Esophagus muscularis mucosa (tissue), 4 donors: ENCODE measurements around the genes PCYT1B, DMD, DYNLT3 and SYTL5.

- PRO-cap: no peak
- RAMPAGE, long total RNA, 4 experiments: no peak in any of the 4 experiments
Measured at GRCh38 chrX:24297197-24297552, 16.7 kb downstream of the SUPT20HL2 start.

- PRO-cap: no peak
- RAMPAGE, long total RNA, 4 experiments: no peak in any of the 4 experiments
Measured at GRCh38 chrX:24494634-24495351, 29.7 kb downstream of the PDK3 start.

- PRO-cap: unidirectional peak, plus-strand start at chrX:24647508
- RAMPAGE, long total RNA, 4 experiments: start-site peak on the minus strand in 4 of 4 experiments, at chrX:24647037-24647347 at its widest, 8 to 51 reads per replicate
Measured at GRCh38 chrX:24646500-24647631, at the start of gene PCYT1B. Gene PCYT1B (minus strand): TSS chrX:24647347.

DNA sequence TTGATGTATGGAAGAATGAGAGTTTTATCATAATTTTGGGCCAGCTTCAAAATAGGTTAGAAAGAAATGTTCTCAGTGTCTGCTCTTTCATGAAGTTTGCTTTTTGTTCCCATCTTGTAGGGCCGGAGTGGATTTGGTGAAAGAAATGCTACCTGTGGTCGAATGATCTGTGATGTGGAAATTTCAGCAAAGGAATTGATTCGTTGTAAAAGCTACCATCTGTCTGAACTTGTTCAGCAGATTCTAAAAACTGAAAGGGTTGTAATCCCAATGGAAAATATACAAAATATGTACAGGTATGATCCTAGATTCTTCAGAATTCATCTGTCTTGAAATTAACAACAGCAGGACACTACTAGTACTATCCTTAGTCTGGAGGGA is 45.5 kb downstream of the POLA1 start:
- PRO-cap: no peak
- RAMPAGE, long total RNA, 4 experiments: no peak in any of the 4 experiments

DNA sequence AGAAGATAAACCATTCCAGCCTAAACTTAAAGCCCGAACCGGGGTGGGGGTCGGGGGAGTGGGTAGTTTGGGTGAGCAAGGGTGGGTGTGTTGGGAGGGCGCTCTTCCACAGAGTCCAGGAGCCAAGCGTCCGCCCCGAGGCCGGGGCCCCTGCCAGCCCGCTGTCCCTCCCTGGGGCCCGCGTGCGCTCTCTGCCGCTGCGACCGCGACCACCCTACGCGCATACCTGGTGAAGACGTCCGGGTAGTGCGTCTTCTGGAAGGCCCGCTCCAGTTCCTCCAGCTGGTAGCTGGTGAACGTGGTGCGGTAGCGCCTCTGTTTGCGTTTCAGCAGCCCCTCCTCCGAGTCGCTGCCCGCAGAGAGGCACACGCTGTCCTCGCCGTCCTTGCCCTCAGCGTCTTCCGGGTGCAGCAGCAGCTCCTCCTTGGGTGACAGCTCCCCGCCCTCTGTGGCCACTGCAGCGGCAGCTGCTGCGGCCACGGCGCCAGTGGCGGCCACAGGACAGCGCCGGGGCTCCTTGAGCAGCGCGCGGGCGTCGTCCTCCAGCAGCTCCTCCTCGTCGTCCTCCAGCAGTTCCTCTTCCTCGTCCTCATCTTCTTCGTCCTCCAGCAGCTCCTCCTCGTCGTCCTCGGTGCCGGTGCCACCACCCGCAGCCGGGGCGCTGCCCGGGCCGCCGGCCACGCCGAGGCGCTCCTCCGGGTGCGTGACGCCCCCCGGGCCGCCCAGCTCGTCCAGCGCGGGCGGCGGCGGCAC is 2.9 kb downstream of the ARX start:
- PRO-cap: no peak
- RAMPAGE, long total RNA, 4 experiments: no peak in any of the 4 experiments

DNA sequence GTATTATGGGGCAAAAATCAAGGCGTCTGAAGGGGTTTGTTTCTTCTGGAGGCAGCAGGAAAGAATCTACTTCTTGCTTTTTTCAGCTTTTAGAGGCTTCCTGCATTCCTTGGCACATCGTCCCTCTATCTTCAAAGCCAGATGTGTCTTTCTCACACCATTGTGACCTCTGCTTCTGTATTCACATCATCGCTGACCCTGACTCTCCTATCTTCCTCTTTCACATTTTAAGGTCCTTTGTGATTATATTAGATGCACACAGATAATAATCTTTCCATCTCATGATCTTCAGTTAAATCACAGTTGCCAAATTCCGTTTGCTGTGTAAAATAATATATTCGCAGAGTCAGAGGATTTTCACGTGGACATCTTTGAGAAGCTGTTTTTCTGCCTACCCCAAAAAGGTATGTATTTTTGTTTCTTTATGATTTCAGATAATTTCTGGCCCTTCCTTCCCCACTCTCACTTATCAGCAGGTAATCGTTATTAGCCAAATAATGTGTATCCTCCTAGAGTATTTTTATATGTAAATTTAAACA is 112.6 kb downstream of the PPP4R3C start:
- PRO-cap: no peak
- RAMPAGE, long total RNA, 4 experiments: no peak in any of the 4 experiments

- PRO-cap: no peak
- RAMPAGE, long total RNA, 4 experiments: no peak in any of the 4 experiments
Measured at GRCh38 chrX:27987805-27988004, 6.5 kb upstream of the DCAF8L1 start.

- PRO-cap: no peak
- RAMPAGE, long total RNA, 4 experiments: no peak in any of the 4 experiments
Measured at GRCh38 chrX:30719993-30720755, 67.0 kb downstream of the GK start.

DNA sequence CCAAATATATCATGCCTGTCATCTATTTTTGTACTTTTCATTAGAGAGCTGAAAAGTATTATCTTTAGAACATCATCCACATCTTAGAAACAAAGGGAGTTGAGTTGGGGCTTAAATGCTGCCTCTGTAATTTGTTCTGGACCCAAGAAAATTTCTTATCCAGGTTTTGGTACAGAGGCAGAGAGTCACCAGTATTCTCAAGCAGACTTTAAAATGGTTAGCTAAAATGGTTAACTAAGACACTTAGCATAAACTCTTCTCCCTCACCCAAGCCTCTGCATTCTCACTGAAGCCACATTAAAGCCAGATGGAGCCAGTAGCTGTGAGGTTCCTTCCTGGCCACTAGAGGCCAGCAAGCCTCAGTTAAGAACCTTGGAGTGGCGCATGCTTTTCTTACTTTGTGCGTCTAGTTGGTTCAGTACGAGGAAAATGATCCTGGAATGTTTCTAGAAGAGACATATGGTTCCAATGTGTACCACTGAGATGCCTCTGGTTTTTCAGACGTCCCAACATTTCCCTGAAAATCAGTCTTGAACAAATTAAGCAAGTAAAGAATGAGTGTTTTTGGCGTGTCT is 82.6 kb upstream of the TAB3 start:
- PRO-cap: no peak
- RAMPAGE, long total RNA, 4 experiments: no peak in any of the 4 experiments

GRCh38 chrX:31499680-31500084 is 427.8 kb upstream of the FTHL17 start:
- PRO-cap: unidirectional peak, plus-strand start at chrX:31499865
- RAMPAGE, long total RNA, 4 experiments: no peak in any of the 4 experiments

- PRO-cap: no peak
- RAMPAGE, long total RNA, 4 experiments: no peak in any of the 4 experiments
Measured at GRCh38 chrX:32155220-32155601, 1056.1 kb downstream of the DMD start.

GRCh38 chrX:32364374-32365005 is 846.9 kb downstream of the DMD start:
- PRO-cap: no peak
- RAMPAGE, long total RNA, 4 experiments: no peak in any of the 4 experiments

DNA sequence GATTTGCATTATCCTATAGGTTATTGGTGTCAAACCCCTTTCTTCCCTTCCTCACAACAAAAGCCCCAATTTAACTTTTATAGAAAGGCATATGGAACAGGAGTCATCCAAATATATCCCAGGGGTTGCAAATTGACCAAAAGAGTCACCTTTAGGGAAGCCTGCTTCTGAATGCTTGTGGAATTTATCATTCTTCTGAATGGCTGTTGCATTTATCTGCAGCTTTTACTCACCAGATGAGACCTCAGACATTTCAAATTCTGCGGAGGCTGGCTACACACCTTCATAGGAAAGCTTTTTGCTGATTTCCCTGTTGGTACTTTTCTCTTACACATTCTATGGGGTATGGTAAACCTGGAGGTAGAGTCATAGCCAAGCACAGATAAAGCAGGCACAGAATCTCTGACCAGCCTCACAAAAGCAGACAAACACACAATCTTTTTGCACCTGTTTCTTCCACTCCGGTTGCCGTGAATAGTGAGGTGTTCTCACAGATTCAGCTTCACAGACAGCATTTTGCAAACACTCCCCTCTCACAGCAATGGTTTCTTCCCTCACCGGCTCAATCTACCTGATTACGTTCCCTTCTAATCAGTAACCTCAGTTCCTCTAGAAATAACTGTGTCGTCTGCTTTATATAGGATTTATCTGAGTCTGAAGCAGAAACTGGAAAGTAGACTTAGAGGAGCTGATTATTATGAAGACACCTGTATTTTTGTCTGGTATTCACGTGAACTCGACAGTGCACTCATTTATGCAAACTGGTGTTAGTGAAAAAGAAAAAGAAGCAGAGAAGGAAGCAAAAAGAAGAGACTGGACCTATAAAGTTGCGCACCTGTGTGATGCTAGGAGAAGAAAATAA is 83.2 kb downstream of the DMD start:
- PRO-cap: no peak
- RAMPAGE, long total RNA, 4 experiments: no peak in any of the 4 experiments

DNA sequence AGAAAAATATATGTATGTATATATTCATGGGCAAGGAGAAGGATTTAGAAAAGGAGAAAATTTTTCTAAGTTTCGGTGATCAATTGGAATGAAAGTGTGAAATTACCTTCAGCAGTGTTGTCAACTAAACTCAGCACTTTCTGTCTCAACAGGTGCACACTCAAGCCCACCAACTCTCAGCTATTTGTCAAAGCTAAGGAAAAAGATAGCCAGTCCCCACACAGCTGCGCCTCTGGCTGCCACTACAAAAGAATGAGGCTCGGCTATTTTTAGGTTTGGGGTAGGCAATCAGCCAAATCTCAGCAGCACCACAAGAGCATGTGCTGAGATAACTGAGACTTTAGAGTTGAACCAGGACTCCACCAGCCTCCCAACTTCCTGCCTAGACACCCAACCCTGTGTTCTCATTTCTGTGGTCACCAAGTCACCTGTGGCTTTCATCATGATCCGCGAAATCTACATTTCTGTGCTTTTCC is 28.1 kb downstream of the DMD start:
- PRO-cap: no peak
- RAMPAGE, long total RNA, 4 experiments: no peak in any of the 4 experiments

DNA sequence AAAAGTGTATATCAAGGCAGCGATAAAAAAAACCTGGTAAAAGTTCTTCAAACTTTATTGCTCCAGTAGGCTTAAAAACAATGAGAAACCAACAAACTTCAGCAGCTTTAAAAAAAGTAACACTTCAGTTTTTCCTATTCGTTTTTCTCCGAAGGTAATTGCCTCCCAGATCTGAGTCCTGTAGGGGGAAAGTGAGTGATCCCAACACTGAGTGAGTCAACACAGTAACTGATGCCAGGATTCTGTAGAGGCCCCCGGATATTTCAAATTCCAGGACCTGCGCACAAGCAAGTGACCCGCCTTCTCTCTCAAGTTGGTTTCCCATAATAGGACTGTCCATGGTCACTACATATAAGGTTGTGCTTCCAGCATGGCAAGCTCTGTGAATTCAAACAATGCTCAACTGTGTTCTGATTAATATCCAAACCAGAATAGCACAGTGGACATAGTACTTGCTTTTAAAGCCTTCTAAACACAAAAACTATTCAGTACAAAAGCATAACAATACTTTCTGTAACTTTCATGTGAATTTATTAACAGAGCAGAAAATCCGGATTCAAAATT is at the start of gene DMD:
DMD (minus strand) TSS at position 233 of the 564 bp plus-strand sequence.
- PRO-cap: bidirectional peak, plus-strand start at position 424 of the sequence, minus-strand start at position 193 of the sequence
- RAMPAGE, long total RNA, 4 experiments: start-site peak on the minus strand in 4 of 4 experiments, centred at positions 179 to 184 of the sequence, 225 to 549 reads per replicate

DNA sequence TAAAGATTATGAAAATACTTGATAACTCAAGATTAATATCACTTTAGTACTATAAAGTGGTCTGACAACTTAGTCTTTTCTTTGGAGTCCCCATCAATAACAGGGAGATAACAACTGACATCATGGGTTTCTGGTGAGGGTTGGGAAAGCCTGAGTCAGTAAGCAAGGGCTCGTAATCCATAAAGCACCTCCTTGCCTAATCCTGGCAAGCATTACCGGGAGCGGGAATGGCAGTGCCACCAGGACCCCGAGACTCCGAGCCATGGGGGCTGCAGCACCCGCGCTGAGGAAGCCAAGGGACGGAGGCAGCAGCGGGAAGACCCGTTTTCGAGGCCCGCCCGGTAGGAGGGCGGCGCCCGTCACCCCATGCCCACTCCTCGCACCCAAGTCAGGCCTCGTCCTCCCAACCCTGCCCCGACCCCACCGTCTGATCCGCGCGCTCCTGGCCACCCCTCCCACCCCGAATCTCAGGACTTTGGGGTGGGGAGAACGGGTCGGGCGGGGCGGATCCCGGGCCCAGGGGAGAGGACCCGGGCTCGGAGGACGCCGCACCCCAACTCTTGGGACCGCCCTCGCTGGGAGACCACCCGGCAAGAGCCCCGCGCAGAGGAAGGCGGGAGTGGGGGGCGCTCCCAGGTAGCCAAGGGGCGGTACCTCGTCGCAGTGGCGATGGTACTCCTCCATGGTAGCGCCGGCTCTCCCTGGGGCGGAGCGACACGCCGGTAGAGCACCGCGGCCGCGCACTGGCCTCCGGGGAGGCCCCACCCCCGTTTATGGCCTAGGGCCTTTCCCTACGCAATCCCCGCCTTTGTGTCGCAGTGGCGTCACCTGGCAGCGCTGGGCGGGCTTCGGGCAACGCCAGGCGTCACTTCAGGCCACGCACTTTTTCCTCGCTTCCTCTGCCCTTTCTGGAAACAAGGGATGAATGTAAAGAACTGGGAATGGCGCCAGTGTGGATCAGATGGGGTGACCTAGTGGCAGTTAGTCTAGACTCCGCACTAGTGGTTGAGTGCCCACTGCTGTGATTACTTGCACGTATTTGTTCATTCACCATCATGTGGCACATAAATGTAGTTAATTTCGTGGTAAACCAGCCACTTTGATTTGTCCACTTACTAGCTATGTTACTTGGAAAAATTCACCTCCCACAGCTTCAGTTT is at the start of gene DYNLT3:
DYNLT3 (minus strand) TSS at position 745 of the 1,160 bp plus-strand sequence.
- PRO-cap: unidirectional peak, plus-strand start at position 208 of the sequence; bidirectional peak, plus-strand start at position 855 of the sequence, minus-strand start at position 700 of the sequence
- RAMPAGE, long total RNA, 4 experiments: start-site peak on the minus strand in 4 of 4 experiments, centred at positions 721 to 725 of the sequence, 942 to 2,266 reads per replicate

- PRO-cap: no peak
- RAMPAGE, long total RNA, 4 experiments: no peak in any of the 4 experiments
Measured at GRCh38 chrX:37994411-37994882, 375 bp downstream of the H2AL3 start.

- PRO-cap: no peak
- RAMPAGE, long total RNA, 4 experiments: no peak in any of the 4 experiments
Measured at GRCh38 chrX:38006280-38006691, at the start of gene SYTL5. Gene SYTL5 (plus strand): TSS chrX:38006553.

- PRO-cap: no peak
- RAMPAGE, long total RNA, 4 experiments: no peak in any of the 4 experiments
Measured at GRCh38 chrX:38293798-38294711, 33.3 kb downstream of the RPGR start.

GRCh38 chrX:38356614-38356946 is 4.2 kb downstream of the OTC start:
- PRO-cap: no peak
- RAMPAGE, long total RNA, 4 experiments: no peak in any of the 4 experiments